ENCODE measurements around a stretch of chr11.

DNA sequence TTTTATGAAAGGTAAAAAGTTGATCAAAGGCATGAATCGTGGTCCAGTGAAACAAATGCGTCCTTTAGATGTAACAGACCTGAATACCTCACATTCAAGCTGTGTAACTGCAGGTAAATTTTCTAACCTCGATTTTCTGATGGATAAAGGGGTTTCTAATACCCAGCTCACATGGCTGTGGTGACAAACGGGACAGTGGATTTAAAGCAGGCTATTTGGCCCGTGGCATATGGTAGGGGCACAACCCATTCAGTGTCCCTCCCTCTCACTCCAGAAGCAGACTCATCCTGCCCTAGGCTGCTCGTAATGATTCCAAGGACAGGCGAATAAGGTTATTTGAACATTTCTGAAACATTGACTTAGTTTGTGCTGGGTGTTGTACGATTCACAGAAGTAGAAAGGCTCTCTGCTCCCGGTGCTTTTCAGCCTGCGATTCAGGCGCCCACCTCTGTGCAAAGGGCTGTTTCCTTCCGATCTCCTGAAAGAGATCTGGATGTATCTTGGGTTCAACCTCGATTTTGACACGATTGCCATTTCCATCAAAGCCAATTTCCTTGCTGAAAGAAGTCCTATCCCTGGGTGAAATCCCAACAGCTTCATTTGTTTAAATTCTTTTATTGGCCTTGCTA is 1.3 kb upstream of the ZC3H12C start:
- PRO-cap: no peak
- RAMPAGE, long total RNA: no peak

DNA sequence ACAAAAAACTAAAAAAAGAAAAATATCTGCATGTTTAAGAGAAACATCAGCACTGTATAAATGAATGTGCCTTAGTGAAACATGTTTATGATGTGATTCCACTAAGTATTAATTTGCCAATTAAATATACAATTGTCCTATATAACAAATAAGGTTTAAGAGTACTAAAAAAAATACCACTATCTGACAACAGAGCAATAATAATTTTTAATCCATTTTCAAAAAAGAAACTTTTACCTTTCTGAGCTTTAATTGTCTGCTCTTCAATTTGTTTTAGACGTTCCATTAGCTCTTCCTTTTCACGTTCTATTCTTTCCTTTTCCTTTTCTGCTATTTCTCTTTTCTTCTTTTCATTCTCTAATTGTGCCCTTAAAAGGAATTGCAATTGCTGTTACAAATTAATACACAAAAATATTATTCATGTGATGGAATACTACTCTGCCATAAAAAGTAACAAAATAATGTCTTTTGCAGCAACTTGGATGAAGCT is 48.9 kb downstream of the RDX start:
- PRO-cap: no peak
- RAMPAGE, long total RNA: no peak

GRCh38 chr11:110362874-110363749 is 66.6 kb upstream of the FDX1 start:
- PRO-cap: no peak
- RAMPAGE, long total RNA: no peak

DNA sequence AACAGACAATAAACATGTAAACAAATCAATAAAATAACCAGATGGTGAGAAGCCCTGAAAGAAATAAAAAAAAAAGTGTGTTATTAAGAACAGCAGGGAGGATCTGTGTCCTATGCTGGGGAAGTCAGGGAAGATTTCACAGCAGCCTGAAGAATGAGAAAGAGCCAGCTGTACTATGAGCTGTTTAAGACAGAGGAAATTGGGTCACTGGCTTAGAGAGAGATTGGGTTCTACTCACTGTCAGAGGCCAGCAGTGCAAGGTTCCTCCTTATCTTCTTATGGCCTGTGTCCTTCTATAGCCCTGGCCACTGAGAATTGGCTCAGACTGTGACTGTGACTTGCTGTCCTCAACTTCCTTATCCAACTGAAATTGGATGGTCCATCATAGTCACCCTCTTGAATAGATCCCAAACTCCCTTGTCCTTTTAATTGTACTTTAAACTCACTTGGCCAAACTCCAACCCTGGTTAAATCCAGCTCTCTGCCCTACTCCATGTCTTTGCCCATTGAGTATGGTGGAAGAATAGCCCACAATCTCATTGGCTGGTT is 54.8 kb upstream of the FDX1 start:
- PRO-cap: no peak
- RAMPAGE, long total RNA: no peak

DNA sequence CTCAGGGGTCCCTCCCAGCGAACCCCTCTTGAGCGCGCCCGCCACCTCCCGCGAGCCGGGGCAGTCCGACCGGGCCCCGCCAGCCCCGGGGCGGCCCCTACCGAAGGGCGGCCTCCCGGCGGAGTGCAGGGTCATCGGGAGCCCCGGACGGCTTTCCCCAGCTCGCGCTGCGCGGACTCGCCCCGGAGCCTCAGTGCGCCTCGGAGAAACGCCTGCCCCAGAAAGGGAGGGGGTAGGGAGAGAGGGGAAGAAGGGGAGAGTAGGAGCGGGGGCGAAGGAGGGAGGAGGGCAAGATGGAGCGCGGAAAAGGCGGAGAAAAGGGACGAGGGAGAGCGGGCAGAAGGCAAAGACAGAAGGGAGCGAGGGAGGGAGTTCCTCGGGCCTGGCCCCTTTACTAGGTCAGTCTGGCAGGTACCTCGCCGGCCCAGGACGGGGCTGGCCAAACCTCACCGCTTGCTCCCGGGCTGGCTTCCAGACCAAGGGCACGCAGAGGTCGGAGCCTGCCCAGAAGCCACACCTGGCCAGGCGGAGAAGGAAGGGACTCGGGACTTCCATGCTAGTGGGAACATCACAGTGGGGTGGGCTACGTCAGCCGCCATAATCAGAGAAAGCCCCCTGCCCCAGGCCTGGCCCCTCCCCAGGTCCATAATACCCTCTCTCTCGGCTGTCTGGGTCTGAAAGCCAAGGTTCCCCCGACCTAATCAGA is 1.3 kb downstream of the POU2AF3 start:
- PRO-cap: no peak
- RAMPAGE, long total RNA: no peak

DNA sequence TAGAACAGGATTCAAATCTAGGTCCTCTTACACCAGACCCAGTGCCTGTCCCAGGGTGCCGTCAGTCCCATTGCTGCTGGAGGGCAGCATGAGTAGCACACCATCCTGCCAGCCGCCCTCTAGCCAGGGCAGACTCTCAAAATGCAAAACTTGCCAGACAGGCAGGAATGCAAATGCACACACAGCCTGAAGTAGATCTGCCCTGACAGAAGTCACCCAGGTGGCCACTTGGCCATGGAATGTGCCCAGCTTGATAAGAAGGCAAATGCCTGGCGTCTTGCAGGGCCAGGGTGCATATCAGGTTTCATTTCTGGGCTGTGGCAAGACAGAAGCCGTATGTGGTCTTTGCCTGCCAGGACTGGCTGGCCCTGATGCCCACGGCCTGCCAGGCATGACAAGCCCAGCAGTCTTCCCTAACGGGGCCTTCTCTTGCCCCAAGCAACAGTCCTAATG is 29.5 kb downstream of the POU2AF3 start:
- PRO-cap: no peak
- RAMPAGE, long total RNA: no peak

DNA sequence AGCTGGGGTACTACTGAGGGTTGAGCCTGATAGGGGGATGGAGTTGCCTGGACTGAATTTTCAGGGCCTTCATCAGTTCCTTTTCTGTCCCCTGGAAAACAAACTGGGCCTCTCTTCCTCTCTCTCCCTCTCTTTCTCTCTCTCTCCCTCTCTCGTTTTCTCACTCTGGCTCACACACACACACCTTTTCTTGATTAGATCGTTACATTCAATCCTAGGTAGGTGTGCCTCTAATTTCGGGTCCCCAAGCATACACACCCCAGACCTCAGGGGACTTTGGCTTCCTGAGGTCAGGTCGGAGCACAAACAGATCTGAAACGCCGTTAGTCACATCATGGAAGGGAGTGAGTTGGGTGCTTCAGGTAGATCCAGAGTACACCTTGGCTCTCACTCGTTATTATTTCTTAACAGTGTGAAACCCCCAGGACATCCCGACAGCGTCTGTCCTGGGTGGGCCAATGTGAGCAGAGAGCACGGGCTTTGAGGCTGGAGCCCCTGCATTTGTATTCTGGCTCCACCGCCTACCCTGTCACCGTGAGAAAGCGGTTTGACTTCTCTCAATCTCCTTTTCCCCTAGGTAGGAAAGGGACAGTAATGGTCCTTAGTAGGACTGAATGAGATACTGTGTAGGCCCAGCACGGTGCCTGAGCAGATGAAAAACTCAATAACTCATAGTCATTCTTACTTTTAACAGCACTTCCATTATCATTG is 37.3 kb upstream of the POU2AF1 start:
- PRO-cap: no peak
- RAMPAGE, long total RNA: no peak

DNA sequence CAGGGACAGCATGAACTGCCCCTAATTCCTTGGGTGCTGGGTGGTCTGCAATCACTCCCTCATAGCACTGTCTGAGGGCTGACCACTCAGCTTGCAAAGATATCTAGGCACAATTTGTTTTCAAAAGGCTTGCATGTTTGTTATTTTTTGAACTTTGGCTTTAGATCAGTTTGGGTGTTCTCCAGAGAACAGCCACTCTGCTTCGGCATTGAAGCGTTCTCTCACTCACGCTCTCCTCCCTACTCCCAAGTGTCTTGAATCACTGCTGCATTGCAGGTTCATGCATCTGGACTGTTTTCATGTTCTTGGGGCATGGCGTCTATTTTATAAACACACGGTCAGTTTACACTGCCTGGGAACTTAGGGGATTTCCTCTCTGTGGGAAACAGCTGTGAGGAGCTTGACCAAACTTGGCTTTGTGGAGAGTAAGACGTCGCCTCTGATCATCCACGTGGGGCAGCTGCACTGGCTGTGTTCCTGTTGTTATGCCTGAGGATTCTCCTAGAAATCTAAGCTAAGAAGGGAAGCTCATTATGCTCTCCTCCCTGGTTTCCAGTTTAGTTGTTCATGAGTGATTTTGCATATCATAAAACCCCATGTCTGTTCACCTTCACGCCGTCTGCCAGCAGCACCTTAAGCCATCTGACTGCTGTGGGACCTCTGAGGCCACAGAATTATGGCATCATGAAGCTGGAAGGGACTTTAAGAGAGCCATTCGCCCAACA is 38.6 kb upstream of the POU2AF1 start:
- PRO-cap: no peak
- RAMPAGE, long total RNA: no peak

DNA sequence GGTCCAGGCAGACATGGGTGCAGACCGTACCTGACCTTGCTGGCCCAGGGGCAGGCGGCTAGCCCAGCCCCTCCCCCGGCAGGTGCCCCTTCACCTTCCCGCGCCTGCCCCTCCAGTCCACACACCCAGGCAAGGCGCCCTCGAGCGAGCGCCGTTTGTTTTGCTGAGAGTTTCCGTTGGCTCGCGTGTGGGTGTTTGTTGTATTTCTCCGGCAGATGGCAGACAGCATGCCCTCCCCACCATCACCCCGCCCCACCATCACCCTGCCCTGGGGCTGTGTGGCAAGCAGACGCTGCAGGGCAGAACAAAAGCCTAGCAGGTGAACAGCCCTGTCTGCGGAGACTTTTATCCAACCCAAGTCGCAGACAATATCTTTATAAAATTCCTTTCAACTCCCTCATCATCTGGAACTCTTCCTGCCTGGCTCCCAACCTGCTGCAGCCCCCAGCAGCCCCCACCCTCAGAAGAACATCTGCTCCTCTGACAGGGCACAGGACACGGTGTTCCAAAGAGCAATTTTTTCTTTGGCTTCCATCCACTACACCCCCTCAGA is 57.7 kb upstream of the POU2AF1 start:
- PRO-cap: no peak
- RAMPAGE, long total RNA: no peak

DNA sequence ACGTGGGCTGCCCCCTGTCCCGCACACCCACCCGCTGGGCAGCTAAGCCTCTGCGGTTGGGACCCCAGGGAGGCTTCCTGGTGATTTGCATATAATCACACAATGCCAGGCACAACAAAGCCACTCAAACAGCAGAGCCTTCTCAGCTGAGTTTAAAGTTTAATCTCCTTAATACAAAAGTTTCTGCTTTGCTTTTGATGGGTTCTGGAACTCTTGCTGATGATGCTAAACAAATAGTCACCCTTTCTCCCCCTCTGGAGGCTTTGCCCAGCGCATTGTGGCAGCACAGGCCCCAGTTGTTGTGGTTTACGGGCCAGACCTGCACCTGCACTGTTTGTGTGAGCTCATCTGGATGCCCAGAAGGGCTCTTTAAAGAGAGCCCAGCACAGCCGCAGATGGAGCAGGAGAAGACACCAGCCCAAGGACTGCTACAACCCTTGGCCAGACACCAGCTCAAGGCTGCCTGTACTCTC is 60.0 kb upstream of the POU2AF1 start:
- PRO-cap: no peak
- RAMPAGE, long total RNA: no peak

- PRO-cap: no peak
- RAMPAGE, long total RNA: no peak
These were observed 59.9 kb downstream of the SIK2 start for GRCh38 chr11:111662196-111662589.

GRCh38 chr11:111736423-111736839 is 29.8 kb downstream of the PPP2R1B start:
- PRO-cap: no peak
- RAMPAGE, long total RNA: no peak

DNA sequence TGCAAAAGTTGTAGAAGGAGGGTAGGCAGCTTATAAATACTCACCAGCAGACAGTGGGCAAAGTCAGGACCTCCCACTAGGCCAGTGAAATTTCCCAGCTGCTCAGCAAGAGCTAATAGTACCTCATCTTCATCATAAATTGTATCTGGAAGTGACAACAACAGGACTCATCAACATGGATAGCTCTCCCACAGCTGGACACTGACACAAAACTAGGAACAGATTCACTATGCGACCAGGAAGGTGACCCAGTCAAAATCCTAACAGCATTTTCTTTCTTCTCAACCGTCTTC is 1.5 kb downstream of the PPP2R1B start:
- PRO-cap: no peak
- RAMPAGE, long total RNA: no peak

DNA sequence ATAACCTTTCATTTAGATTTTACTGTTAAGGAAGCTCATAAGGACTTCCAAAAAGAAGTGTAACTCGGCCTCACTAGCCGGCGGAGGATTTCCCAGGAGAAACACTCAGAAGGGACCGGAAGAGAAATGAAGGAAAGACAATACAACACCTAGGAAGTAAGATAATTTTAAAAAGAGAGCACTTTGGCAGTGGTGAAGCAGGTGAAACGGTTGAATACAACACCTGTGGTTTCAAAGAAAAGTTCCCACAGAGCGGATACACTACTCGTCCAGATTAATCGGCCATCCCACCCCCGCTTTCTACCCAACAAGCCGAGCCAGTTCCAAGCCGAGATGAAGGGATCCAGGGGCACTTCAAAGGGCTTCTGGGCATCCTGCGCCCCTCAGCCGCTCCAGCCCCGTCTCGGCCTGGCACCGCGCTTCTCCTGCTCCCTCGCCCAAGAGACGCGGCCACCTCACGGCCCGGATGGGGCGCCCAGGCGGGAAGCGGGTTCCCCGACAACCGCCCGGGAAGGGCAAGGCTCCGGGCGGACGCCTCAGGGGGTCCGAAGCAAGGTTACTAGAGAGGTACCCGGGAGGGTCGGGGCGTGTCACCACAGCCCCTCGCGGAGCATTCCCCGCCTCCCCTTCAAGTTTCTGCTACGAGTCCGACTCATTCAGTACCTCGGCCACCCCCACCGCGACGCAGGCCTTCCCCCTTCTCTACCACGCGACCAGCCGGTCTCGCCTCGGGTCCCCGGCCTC is 523 bp downstream of the PPP2R1B start:
- PRO-cap: no peak
- RAMPAGE, long total RNA: no peak

GRCh38 chr11:111782286-111782676 is 16.1 kb upstream of the PPP2R1B start:
- PRO-cap: no peak
- RAMPAGE, long total RNA: no peak

GRCh38 chr11:111819015-111819767 is 52.2 kb downstream of the ALG9 start:
- PRO-cap: no peak
- RAMPAGE, long total RNA: no peak

- PRO-cap: no peak
- RAMPAGE, long total RNA: no peak
These were observed 3.2 kb downstream of the CRYAB start for GRCh38 chr11:111908170-111908968.

DNA sequence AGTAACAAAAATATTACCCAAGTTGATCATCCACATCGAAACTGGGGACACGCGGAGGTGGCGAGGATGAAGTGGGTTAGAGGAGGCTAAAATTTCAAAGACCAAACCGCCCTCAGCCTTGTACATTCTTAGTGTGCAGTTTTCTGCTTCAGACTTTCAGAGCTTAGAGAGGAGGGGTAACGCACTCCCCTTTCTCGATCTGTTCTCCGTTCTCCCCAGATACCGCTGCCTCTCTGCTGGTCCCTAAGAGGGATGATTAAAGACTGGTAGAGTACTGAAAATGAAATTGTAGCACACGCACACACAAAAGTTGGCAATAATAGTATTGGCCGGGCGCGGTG is 8.7 kb downstream of the C11orf52 start:
- PRO-cap: no peak
- RAMPAGE, long total RNA: no peak

GRCh38 chr11:112016911-112017430 is 8.2 kb upstream of the DLAT start:
- PRO-cap: no peak
- RAMPAGE, long total RNA: no peak

GRCh38 chr11:112019046-112020157 is 5.8 kb upstream of the DLAT start:
- PRO-cap: no peak
- RAMPAGE, long total RNA: no peak

All from spinal cord (tissue), 3 donors.